ENCODE results near the gene NCOA6.

DNA sequence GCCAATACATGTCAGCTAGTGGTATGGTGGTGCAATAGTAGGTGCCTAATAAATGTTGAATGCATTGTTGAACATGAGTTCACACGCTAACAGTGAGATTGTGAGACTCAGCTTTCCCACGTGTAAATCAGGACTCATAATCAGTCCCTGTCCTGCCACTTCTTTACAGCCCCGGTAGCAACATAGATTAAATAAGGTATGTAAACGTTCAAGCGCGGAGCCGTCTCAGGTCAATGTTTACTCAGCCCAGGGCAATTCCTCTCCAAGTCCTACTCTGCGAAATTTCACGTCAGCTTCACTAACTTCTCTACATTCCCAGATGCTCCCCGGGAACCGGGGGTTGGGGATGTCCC, 728 bp upstream of the TP53INP2 start:
- RRBS: no CpG with 5 or more reads among the region's 11 CpGs

GRCh38 chr20:34821967-34822717, 3.3 kb downstream of the NCOA6 start:
- RRBS: no CpG with 5 or more reads among the region's 7 CpGs

DNA sequence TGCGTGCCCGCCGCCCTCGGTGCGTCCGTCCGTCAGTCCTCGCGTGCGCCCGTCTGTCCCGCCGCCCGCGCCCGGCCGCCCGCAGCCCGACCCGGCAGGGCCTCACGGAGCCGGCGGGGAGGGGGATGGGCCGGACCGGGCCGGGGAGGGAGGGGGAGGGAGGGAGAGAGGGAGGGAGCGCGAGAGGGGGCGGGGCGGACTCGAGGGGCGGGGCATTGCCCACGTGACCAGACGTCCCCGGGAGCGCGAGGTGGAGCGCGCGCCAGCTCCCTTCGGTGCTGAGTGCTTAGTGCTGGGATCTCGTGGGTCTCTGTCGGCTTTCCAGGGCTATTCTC, at the start of gene NCOA6:
TSS of gene NCOA6 (minus strand) at position 127 of the 335 bp plus-strand sequence.
- RRBS: 2% methylated on average over 20 of the region's 43 CpGs

DNA sequence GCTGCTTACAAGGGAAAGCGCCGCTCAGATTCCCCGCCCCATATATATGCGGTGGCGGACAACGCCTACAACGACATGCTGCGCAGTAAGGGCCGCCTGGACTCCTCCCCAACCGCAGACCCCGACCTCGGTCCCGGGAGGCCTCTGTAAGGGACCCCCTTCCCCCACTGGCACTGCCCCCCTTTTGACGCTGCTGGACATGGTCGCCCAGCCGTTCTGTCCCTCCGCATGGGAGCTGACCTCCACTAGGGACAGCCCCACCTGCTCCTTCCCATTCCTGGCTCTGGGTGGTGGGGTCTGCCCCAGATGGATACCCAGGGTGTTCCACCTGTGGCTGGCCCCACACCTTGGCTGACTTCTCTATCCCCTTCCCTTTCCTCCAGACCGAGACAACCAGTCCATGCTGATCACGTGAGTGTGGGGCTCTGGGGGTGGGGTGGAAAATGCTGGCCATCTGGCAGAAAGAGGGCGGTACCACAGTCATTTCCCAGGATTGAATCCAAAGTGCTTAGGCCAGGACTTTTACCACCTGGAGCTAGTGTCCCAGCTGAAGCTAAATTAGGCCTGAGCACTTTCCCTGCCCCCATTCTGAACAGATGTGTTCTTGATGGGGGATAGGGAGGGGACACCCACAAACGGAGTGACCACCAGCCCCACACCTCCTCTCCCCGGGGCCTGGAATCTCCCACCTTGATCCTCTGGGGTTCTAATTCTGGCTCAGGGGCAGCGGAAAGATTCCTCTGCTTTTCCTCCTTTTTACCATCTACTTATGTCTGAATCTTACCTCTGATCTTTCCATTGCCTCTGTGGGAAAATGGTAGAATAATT, 25.2 kb downstream of the MYH7B start:
- RRBS: no CpG with 5 or more reads among the region's 23 CpGs

DNA sequence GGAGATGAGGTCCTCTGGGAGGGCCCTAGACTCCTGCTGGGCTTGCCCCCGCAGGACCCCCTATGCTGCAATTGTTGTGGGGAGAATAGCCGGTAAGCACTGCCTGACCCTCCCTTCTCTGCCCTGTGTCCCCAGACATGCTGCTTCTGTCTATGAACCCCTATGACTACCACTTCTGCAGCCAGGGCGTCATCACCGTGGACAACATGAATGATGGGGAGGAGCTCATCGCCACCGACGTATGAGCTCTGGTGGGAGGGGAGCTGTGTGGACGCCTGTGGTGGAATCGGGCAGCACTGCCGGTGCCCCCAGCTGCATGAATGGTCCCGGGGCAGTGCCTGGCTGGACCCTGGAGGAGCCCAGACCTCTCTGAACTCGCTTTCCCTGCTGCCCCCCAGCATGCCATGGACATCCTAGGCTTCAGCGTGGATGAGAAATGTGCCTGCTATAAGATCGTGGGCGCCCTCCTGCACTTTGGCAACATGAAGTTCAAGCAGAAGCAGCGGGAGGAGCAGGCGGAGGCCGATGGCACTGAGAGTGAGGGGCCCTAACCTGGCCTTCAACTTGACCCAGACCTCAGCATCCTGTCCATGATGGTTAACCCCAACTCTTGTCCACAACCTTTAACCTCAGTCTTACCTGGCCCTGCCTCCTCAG, 31.2 kb downstream of the MYH7B start:
- RRBS: no CpG with 5 or more reads among the region's 18 CpGs

- RRBS: no CpG with 5 or more reads among the region's 4 CpGs
These were observed 24.2 kb downstream of the MMP24 start for GRCh38 chr20:35250669-35251113.

DNA sequence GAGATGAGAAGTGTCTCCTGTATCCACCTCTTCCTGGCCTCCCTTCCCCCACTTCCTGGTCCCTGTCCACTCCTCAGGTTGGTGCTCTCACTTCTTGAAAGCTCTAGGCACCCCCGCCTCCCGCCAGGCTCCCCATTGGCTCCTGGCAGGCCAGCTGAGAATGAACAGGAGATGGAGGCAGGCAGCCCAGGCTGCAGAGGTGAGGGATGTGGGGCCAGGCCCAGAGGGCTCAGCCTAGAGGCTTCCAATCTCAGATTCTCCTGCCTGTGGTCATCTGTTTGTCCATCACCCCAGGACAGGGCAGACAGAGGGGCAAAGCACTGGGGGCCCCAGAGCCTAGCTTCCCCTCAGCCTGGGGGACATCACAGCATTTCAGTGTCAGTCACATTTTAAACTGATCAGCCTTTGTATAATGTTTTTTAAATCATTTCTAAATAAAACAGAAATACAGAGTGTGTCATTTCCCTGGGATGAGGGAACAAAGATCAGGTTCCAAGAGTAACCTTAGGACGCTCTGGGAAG, 1.3 kb downstream of the MMP24OS start:
- RRBS: no CpG with 5 or more reads among the region's 3 CpGs

DNA sequence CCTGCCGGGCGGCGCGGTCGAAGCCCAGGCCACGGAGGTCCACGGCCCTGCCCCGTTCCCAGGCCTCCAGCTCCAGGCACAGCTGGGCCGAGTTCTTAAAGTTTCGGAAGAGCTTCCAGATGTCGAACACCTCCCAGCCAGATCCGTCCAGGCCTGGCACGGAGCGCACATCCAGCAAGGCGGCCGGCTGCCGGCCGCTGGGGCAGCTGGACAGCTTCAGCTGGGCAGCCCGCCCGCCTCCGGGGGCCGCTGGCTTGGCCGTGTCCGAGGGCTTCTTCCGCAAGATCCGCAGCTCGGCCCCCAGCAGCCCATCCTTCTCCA, 3.7 kb downstream of the GDF5 start:
- RRBS: 67% methylated on average over 5 of the region's 27 CpGs

DNA sequence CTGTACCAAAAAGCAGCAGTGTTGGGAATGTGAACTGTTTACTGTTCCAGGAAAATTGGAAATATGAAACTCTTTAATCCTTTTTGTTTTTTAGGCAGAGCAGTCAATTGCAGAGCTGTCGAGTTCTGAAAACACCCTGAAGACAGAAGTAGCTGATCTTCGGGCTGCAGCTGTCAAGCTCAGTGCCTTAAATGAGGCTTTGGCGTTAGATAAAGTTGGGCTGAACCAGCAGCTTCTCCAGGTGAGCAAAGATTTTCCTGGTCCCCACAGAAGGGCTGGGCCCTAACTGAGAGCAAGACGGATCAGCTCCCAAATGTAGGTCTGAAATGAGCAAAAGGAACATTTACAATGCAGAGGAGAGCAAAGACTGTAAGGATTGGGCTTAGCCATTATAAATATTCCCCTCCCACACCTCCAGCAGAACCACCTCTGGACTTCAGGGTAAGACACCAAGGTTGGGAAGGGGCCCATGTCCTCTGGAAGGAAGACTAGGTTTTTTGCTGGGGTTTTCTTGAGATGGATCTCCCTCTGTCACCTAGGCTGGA, 21.0 kb downstream of the CEP250 start:
- RRBS: no CpG with 5 or more reads among the region's 4 CpGs

GRCh38 chr20:35493298-35493627, 36.2 kb downstream of the C20orf173 start:
- RRBS: no CpG with 5 or more reads among the region's 2 CpGs

- RRBS: no CpG with 5 or more reads among the region's 2 CpGs
These were observed 4.2 kb upstream of the SPAG4 start for GRCh38 chr20:35611453-35611890.

GRCh38 chr20:35617343-35618075, 1.9 kb downstream of the SPAG4 start:
- RRBS: 1% methylated on average over 3 of the region's 22 CpGs

- RRBS: no CpG with 5 or more reads among the region's 18 CpGs
These were observed 10.6 kb downstream of the SPAG4 start for GRCh38 chr20:35625914-35626976.

DNA sequence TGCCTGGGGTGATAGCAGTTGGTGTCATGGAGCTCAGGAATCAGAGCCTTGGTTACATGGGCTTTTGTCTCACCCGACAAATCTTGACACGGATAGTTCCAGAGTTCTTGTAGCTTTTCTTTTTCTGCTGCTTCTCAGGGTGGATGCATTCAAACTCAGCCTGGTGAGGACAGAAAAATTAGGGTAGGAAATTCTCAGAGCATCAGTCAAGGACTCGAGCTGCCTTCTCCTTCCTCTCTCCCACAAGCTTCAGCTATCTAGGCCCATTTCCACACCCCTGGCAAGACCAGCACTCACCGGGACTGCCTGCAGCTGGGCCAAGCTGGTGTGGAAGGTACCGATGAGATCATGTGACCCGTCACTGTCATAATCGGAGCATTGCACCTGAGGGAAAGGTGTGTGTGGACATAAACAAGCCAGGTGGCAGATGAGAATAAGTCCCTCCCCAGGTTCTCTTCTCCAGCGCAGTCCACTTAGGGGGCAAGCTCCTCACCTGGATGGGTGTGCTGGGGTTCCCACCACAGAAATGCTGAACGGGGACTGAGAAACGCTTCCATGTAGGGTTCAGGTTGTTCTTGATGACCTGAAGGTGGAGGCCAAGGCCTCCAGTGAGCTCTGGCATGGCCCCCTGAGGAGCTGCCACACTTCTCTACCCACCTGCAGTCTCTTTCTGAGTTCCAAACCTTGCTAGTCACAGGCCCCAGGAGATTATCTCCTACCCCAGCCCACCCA, 15.7 kb downstream of the SPAG4 start:
- RRBS: no CpG with 5 or more reads among the region's 10 CpGs

- RRBS: under 1% methylated on average over 5 of the region's 23 CpGs
These were observed 1.0 kb downstream of the CPNE1 start for GRCh38 chr20:35663415-35664381.

GRCh38 chr20:35721152-35721437, 21.0 kb downstream of the RBM39 start:
- RRBS: no CpG with 5 or more reads among the region's 4 CpGs

GRCh38 chr20:35739724-35740435, 2.2 kb downstream of the RBM39 start:
- RRBS: no CpG with 5 or more reads among the region's 2 CpGs

GRCh38 chr20:35743657-35744468, 1.8 kb upstream of the RBM39 start:
- RRBS: no CpG with 5 or more reads among the region's 14 CpGs

- RRBS: no CpG with 5 or more reads among the region's 13 CpGs
These were observed 70.5 kb downstream of the SCAND1 start for GRCh38 chr20:35883542-35884511.

- RRBS: under 1% methylated on average over 21 of the region's 66 CpGs
These were observed 669 bp downstream of the SCAND1 start for GRCh38 chr20:35953455-35954210.

Measured in BE2C (cell line).